Esophagus muscularis mucosa (tissue), 4 donors: ENCODE measurements around a stretch of chr15.

DNA sequence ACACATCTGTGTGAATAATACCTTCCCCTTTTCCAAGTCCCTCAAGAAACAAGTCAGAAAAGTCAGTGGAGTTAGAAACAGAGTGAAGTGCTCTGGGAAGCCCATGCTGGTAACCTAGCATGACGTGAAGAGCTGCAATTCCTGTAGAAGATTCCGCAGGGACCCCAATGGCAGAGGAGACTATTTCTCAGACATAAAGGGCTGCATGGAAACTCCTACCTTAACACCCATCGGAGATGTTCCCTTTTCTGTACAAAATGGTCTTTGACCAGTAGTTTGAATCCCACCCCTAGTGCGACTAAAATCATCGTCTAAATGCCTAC, 16.5 kb upstream of the ICE2 start:
- PRO-cap, result no peak
- RAMPAGE, long total RNA, 4 experiments, result no peak in any of the 4 experiments

DNA sequence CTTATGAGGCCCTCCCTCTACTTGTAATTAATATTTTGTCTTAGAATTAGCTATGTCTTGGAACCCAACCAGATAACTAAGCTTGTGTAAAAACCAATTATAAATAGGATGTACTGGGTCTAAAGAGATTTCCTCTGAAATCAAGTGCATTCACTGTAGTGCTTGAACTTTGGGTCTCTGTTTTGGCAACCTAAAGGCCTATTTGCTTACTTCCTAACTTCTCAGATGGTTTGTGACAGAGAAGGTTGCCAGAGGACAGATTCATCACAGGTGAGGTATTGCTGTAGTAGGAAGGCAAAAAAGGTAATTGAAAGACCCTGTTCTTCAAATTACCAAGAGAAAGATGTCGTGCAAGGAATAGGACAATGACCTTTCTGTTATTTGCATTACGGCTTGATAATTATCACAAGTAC, 80.4 kb upstream of the ICE2 start:
- PRO-cap, result no peak
- RAMPAGE, long total RNA, 4 experiments, result no peak in any of the 4 experiments

DNA sequence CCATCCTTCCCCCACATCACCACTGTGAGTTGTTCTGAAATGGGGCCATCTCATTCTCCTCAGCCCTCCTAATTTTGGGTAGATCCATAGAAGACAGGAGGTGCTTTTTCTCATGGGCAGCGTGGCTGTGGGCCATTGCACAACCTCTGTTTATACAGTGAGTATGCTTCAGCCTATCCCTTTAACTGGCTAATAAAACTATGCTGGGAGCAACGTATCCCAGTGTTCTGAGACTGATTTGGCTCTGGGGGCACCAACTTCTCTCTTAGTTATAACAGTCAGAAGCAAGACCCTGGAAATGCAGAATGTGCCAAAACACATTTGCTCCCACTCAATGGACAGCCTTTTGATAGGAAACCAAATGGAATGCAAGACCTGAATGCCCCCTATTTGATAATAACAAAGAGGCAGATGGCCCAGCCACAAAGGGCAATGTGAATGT, 97.1 kb upstream of the ICE2 start:
- PRO-cap, result no peak
- RAMPAGE, long total RNA, 4 experiments, result no peak in any of the 4 experiments

DNA sequence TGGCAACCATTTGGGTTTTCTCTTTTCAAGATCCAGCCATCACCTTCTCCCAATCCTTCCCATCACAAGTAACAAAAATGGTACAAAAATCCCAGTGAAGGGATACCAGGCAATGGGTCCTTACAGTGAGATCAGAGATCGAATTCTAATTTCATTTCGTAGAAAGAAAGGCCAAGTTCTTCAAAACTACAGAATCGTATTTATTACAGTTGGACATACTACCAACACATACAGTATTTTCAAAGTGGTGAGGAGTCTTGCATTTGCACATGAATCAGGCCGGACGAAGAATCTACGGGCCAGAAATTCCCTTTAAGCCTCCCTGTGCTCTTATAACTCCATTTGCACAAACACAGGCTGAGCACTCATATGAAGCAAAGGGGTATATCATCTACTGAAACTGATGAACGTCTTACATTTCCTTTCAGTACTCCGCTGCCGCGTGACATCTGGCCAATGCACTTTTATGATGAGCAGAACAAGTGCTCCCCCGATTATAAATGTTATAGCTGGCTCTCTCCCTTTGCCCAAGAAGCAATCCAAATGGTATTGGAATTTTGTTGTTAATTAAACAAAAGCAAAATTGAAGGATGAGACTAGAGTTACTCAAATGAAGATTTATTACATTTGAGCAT, 110.2 kb upstream of the ICE2 start:
- PRO-cap, result no peak
- RAMPAGE, long total RNA, 4 experiments, result no peak in any of the 4 experiments

- PRO-cap, result no peak
- RAMPAGE, long total RNA, 4 experiments, result no peak in any of the 4 experiments
These were observed 115.1 kb upstream of the ICE2 start for GRCh38 chr15:60593906-60594580.

DNA sequence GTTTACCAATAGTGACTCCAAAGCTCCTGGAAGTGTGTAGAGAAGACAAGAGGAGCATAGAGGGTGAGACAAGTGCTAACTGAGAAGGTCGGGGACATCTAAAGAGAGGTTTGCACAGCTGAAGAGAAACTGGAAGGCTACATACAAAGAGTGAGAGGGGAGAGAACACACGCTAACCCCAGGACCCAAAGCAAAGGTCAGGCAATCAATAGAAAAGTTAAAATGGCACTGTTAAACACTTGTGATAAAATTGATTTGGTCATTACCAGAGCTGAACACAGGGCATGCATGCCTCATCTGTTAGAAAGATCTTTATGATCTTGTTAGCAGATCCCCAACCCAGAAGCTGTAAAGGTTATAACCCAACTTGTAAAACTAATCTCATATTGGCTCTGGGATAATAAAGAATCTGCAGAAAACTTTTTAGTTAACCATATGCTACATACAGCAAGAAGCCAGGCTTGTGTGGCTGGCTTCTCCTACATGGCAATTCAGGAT, 212.6 kb upstream of the ICE2 start:
- PRO-cap, result no peak
- RAMPAGE, long total RNA, 4 experiments, result no peak in any of the 4 experiments

DNA sequence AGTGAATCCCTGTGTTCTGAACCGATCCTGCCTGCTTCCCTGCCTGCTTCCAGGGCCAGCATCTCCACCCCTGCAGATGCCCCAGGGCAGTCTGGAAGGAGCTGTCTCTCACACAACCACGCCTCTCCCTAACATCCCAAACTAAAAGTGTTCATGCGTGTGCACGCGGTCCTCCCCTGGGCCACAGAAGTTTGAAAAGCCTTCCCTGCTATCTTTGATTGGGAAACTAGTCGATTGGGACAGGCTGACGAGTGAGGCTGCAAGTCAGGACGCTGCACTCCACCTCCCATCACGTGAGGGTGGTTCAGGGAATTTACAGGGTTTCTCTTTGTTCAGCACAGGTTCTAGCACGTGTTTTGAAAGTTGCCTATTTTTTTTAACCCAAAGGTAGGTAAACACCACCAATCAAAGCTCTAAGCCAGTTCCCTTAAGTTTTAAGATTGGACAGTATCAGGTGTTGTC, 341.0 kb upstream of the ICE2 start:
- PRO-cap, result no peak
- RAMPAGE, long total RNA, 4 experiments, result no peak in any of the 4 experiments

DNA sequence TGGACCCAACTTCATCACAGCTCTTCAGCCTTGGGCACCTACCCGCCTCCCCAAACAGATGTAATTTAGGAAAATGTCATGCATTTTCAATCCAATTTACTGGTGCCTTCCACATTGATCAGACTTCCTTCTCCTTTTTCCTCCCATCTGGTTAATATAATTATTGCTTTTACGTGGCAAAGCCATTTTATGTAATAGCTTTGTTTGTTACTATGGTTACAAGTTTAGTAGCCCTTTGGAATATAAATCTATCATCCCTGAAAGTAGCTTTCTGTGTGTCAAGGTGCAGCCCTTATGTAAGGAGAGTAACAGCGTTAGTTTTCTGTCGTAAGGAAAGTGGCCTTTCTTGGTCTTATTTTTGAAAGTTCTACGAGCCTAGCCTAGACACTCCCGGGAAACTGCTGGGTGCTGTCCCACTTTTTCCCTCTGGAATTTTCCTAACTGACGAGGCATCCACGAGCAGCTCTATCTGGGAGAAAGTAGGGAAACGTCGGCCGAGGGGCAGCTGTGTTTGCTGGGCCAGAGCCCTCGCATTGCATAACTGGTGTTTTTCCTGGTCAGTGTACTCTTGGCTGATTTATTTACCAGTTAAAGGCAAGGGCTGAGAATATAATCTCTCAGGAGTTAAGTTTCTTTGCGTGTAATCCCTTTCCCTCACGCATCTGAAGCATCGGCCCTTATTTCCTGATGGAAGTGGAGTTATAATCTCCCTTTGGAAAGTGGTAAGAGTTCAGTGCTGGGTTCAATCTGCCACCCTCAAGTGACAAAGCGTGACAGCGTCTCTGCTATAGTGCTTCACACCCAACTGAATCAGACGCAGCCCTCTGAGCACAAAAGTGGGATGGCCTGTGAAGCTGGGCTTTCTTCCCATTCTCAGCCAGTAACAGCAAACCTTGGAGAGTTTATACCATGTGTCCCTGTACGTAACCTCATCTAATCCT, 311.7 kb downstream of the RORA start:
- PRO-cap, result unidirectional peak, minus-strand start at position 807 of the sequence; unidirectional peak, minus-strand start at position 836 of the sequence
- RAMPAGE, long total RNA, 4 experiments, result no peak in any of the 4 experiments

DNA sequence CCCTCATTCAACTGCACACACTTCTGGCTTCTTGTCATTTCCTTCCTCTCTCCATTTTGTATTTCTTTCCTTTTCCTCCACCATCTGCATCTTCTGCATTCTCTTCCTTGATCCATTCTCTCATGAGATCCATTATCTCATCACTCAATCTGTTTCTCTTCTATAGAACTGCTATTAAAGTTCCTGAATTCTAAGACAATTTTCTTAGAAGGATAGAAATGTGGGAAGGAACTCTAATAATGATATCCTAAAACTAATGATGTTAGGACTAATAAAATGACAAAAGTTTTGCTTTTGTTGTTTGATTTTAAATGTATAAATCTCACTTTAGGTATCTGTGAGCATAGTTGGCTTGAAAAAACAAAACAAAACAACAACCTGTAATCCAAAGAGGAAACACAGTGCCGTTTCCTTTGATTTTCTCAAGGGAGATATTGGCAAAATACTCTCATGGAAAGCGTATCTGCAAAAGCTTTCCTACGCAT, 217.9 kb downstream of the RORA start:
- PRO-cap, result no peak
- RAMPAGE, long total RNA, 4 experiments, result no peak in any of the 4 experiments

DNA sequence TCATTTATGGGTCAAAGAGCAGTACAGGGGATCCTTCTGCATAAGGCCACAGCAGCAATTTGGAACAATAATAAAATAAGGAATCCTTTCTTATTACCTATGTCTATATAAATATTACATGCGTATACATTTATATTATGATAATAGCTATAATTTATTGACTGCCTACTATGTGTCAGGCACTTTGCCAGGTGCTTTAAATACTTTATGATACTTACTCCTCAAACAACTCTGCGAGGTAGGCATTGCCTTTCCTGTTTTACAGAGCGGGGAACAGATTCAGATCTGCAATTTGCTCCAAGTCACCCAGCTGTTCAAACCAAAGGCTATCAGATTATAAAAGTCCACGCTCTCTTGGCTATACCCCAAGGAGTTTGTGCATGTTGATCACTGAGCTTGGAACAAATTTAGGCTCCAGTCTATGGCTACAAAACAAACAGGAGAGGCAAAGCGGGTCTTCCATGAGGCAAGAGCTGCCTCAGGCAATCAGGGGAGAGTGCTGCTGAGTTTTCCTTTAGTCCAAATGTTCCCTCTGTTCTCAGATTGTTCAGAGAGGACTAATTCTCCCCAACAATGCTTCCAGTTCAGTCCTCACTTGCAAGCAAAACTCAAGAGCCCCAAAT, 196.2 kb downstream of the RORA start:
- PRO-cap, result no peak
- RAMPAGE, long total RNA, 4 experiments, result no peak in any of the 4 experiments

DNA sequence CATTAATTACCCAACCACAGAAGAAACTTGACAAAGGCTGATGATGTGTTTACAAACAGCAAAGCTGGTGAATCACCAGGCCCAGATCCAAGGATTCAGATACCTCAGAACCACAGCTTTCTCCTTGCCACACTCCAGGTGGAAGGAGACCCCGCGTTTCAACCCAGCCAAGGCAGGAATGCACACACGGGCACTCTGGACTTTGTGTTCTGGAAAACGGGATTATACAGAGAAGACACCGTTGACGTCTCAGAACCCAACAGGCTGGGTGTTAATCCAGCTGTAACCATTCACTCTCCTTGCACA, 73.4 kb downstream of the RORA start:
- PRO-cap, result unidirectional peak, minus-strand start at position 197 of the sequence
- RAMPAGE, long total RNA, 4 experiments, result no peak in any of the 4 experiments

DNA sequence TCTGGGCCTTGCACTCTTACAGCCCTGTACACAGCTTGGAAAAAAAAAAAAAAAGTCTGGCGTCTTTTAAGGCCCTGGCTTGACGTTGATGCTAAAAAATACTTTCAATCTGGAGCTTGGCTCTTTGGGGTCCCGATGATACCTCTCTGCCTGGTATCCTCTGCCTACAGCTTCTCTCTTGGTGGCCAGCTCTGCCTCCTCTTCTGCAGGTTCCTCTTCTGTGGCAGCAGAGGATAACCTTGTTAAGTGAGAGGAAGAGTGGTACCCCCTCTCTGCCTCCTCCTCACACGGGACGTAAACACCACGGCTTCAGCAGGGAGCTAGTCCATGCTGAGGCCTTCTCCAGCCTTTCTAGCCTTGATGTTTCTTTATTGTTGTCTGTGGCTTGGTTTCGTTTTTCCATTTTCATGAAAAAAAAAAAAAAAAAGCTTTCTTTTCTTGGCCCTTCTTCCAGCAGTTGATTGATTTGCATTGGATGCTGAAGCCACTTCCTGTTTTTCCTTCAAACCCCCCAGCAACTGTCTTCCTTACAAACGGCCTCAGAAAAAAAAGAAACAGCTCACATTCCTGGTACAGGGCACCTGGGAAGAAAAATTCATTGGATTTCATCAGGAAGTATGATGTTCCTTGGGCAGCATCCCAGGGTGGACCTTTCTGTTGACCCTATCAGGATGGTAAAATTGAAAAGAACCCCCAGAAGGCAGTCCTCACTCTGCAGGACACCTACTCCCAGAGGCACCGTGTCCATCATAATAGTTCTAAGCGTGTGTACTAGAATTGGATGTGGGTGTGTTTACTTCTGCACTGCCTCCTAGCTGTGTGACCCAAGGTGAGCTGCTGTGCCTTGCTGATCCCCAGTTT, 59.6 kb downstream of the RORA start:
- PRO-cap, result no peak
- RAMPAGE, long total RNA, 4 experiments, result no peak in any of the 4 experiments

DNA sequence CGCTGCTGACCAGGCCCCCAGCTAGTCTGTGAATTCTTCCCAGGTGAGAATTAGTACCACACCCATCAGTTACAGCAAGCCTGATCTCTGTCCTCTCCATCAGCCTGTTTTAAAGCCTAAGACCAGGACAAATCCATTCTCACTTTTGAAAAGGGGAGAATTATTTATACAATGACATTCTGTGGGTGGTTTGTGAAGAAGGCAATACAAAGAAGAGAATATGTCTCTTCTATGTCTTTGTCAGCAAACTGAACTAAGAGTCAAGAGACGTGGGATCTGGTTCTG, 160.3 kb upstream of the RORA start:
- PRO-cap, result no peak
- RAMPAGE, long total RNA, 4 experiments, result no peak in any of the 4 experiments

- PRO-cap, result no peak
- RAMPAGE, long total RNA, 4 experiments, result no peak in any of the 4 experiments
These were observed 53.1 kb downstream of the VPS13C start for GRCh38 chr15:62006937-62007692.

DNA sequence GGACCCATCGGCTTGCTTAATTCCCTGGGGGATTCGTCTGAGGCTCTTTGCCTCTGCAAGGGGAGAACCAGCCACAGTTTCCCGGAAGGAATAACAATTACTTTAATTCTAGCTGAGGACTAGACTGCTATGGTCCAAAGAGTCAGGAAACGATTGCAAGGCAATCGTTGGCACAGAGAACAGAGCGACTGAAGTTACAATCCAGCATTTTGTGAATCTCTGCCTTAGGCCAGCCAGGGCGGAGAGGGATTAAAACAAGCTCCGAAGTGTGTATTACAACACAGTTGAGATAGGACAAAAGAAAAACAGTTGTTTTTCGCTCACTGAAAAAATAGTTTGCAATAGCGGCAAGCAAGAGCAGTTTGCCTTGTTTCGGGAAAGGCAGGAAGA, 319 bp downstream of the C2CD4A start:
- PRO-cap, result unidirectional peak, plus-strand start at position 278 of the sequence
- RAMPAGE, long total RNA, 4 experiments, result no peak in any of the 4 experiments

GRCh38 chr15:62163290-62164564, 1.4 kb downstream of the C2CD4B start:
- PRO-cap, result no peak
- RAMPAGE, long total RNA, 4 experiments, result no peak in any of the 4 experiments

DNA sequence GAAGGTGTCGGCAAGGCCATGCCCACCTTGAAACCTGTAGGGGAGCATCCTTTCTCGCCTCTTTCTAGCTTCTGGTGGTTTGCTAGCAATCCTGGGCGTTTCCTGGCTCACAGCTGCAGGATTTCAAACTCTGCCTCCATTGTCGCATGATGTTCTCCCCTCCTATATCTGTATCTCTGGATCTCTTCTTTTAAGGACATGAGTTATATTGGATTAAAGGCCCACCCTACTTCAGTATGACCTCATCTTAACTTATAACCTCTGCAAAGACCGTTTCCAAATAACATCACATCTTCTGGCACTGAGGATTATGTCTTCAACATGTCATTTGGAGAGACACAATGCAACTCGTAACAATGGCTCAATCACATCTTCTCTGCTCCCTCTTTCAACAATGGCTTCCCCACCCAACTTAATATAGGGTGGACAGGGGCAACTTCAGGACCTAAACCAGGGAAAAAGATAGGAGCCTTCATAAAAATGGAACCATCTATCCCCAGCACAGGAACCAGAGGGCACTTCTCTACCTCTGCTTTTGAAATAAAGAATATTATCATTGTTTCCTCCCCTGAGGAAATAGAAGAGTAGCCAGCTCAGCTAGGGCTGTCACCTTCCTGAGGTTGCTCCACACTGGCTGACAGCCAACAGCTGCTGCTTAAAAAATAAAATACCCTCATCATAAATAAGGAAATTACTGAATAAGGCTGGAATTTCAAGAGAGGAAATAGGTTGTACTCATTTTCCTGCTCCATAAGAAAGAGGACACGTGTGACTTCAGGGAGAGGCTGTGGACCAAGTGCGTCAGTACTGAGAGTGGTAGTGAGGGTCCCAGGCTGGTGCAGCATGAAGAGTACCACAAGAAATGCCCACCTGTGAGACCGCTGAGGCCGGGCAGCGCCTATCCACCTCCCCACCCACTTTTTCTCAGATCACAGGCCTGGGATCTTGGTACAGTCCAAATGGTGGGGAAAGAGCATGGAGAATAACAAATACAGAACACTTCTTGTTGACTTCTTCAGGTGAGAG, 7.9 kb upstream of the C2CD4B start:
- PRO-cap, result unidirectional peak, plus-strand start at position 771 of the sequence
- RAMPAGE, long total RNA, 4 experiments, result start-site peak on the plus strand in 1 of 4 experiments, centred at position 789 of the sequence, 11 reads per replicate

- PRO-cap, result no peak
- RAMPAGE, long total RNA, 4 experiments, result no peak in any of the 4 experiments
These were observed 267.3 kb downstream of the TLN2 start for GRCh38 chr15:62657553-62658081.

DNA sequence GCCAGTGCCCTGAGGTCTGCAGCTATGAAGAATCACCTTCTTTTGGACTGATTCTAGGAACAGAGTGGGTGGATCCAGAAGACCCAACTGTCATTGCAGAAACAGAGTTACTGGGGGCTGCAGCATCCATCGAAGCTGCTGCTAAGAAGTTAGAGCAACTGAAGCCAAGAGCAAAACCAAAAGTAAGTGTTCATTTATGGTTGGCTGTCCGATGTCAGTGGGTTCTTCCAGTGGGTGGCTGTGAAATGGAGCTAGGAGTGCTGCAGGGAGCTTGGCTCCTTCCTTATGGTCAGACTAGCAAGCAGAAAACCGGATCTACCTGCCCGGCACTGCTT, 222.2 kb upstream of the TPM1 start:
- PRO-cap, result no peak
- RAMPAGE, long total RNA, 4 experiments, result no peak in any of the 4 experiments

DNA sequence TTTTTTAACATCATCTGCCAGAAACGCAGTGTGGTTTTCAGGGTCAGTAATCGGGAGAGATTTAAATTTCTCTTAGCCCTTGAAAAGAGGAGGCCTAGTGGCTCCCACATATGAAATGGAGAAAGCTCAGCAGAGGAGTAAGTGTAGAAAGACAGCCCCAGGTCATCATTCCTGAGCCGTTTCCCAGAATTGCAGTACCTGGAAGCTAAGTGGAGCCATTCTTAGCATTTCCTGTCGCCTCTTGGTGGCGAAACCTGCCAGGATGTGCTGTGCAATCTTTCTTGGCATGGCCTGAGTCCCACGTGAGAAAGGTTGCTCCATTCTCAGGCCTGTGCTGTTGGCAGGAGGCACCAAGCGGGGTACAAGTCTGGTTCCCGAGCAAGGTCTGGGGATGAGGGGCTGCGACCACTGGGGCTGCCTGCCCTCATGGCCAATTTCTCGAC, 207.2 kb upstream of the TPM1 start:
- PRO-cap, result no peak
- RAMPAGE, long total RNA, 4 experiments, result no peak in any of the 4 experiments